ENCODE measurements around a stretch of chr6.

DNA sequence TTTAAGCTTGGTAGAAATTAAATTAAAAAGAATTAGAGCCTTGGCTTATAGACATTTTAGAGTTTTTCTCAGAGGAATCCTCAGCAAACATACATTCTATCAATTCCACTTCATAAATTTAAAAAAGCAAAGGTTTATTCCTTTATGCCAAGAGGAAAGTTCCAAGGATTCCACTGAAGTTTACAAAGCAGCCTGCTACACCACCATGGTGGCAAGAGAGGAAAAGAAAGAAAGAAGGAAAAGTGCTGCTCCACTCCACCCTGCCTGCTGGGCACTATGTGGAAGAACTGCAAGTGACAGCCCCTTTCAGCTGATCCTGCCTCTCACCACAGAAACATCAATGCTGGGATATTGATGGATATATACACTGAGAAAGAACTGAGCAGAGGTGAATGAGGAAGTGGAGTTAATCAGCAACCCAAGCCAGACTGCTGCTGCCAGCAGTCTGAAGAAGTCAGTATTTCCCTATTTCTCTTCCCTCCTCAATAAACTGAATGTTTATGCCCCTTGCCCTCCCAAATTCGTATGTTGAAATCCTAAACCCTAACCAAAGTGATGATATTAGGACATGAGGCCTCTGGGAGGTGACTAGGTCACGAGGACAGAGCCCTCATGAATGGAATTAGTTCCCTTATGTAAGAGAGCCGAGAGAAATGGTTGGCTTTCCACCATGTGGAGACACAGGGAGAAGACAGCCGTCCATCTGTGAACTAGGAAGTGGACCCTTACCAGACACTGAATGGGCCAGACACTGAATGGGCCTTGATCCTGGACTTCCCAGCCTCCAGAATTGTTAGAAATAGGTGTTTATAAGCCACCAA is 76.4 kb downstream of the CDK19 start:
- PRO-cap, result no peak
- RAMPAGE, long total RNA, 4 experiments, result no peak in any of the 4 experiments

DNA sequence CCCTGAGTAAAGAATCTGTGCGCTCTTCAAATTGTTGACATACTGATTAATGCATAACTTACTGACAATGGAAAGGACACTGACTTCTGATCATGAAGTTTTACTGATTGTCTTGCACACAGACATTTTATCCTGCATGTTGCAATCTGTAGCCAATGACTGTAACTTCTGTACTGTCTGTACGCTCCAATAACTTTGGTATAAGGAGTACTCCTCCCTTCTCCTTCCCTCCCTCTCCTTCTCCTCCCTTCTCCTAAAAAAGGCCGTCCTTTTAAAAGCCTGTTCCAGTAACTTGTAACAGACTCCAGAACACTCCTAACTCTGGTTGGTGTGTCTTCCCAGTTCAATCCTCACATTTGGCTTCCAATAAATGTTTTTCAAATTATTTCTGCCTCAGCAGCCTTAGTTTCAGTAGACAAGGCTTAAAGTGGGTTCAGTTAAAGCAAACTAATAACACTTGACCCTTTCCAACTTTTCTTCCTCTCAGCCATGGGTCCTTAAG is 6.0 kb upstream of the GTF3C6 start:
- PRO-cap, result no peak
- RAMPAGE, long total RNA, 4 experiments, result no peak in any of the 4 experiments

DNA sequence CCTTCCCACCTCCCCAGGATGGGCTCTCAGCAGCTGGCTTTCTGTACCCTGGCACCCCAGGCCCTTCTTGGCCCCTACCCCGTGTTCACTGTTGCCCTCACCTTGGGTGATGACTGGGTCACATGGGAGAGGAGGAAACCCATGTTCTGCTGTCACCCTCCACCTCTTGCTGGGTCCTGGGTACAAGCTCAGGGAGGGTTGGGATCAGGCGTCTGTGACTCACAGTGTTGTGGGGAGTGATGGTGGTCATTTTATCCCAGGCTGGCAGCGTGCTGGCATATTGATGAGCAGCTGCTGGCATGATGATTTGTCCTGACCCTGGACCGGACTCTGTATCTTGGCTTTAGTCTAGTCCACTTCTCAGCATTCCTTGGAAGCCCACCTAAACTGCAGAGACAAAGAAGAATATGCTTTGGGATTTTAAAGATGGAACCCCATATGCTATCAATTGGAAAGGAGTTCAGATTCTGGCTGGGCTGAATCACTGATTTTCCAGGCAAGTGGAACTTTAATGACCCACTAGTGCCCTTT is 34.7 kb downstream of the SLC16A10 start:
- PRO-cap, result no peak
- RAMPAGE, long total RNA, 4 experiments, result no peak in any of the 4 experiments

GRCh38 chr6:111276749-111277562 is 17.8 kb downstream of the MFSD4B start:
- PRO-cap, result no peak
- RAMPAGE, long total RNA, 4 experiments, result no peak in any of the 4 experiments

GRCh38 chr6:111372508-111373519 is 110.2 kb downstream of the REV3L start:
- PRO-cap, result no peak
- RAMPAGE, long total RNA, 4 experiments, result start-site peak on the plus strand in 1 of 4 experiments, at chr6:111372394-111372930 at its widest, 5 reads per replicate

- PRO-cap, result no peak
- RAMPAGE, long total RNA, 4 experiments, result no peak in any of the 4 experiments
Observed at GRCh38 chr6:111374938-111375700, 107.9 kb downstream of the REV3L start.

DNA sequence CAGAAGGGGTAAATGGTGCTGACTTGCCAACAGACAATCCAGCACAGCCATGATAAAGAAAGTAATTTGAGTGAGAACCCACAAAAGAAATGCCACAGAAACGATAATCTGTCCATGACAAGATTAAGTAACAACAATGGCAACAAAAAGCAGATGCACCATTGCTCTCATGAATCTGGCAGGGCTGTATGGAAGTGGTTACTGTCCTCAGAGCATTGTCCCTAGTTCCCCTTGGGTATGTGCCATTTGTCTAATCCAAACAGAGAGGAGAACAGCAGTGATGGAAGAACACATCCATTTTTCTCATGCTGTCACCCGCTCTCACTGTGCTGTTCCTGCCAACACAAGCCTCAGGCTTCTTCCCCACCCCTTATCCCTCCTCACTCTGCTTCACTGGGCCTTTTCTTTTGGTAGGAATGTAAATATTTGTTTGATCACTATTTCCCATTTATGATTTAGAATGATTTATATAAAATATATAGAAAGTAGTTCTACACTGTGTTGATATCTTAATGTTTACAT is 65.8 kb downstream of the REV3L start:
- PRO-cap, result no peak
- RAMPAGE, long total RNA, 4 experiments, result no peak in any of the 4 experiments

- PRO-cap, result no peak
- RAMPAGE, long total RNA, 4 experiments, result no peak in any of the 4 experiments
Observed at GRCh38 chr6:111477331-111478009, 5.5 kb downstream of the REV3L start.

GRCh38 chr6:111481940-111482342 is 1.1 kb downstream of the REV3L start:
- PRO-cap, result bidirectional peak, plus-strand start at chr6:111482261, minus-strand start at chr6:111482241
- RAMPAGE, long total RNA, 4 experiments, result start-site peak on the minus strand in 1 of 4 experiments, at chr6:111482114-111482350 at its widest, 39 reads per replicate

- PRO-cap, result no peak
- RAMPAGE, long total RNA, 4 experiments, result no peak in any of the 4 experiments
Observed at GRCh38 chr6:111503536-111504052, 20.6 kb upstream of the REV3L start.

DNA sequence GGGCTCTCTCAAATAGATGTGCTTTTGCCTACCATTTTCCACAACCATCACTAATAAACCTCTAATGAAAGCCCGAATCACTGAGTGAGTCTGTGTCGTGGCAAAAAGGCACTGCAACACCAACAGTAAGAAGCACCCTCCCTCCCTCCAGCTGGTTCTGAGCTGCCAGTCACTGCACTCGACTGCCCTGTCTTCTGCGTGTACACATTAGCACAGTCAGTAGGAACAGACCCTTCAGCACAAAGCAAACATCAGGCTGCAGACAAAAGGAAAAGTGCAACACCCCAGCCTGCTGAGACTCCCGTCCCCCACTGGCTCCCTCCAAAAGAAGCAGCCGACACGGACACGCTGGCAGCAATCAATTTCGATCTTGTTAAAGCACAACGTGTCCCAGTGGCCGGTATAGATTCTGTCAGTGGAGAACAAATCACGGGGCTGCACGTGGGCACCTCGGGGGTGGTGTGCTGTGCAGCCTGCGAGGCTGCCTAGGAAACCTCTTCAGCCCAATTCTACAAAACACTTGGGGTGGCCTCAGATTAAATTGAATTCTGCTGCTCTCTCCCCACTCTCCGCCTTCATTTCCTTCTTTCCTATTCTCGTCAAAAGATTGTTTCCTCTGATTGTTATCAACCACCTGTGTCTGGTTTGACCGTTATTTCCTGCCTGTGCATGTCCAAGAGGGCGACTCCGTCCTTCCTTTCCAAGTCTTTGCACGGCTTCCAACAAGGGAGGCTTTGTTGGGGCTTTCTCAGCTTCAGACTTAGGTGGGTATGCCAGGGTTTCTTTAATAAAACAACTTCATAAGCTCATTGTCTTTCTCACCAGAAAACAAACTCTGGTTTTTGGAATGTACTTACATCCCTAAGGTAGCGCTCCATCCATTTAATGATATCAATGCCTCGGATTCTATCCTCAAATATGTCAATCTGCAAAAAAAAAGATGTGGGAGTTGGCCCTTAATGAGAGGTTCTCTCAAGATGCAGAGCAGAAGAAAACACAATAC is 38.6 kb downstream of the TRAF3IP2 start:
- PRO-cap, result no peak
- RAMPAGE, long total RNA, 4 experiments, result no peak in any of the 4 experiments

DNA sequence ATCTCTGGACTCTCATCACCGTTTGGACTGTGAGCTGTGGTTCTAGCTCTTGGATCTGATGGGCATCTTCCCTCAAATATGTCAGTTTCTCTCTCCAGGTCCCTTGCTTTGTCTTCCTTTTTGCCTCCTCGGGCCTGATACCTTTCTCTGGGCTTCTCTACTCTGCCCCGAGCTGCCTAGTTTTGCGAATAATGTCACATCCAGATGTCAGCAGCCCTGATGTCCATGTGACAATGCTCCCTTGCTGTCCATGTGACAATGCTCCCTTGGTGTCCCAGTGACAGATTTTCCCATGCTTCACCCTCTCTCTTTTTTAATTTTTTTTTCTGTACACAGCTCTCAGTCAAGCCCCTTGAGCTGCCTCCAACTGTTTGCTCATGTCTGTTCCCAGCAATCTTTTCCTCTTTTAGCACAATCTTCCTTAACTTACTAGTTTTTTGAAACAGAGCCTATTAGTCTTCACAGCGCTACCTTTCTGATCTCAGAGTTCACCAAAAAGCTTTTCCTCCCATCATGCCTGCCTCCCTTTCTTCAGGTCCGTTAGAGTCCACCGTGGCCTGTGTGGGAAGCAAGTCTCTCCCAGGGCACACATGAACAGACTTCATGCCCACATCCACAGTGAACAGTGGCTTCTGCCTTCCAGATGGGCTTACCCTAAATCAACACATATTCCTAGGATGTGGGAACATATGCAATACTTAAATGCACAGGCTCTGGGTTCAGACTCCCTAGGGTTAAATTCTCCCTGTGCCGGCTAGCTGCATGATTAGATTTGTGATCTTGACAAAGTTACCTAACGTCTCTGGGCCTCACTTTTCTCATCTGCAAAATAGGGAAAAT is 6.2 kb downstream of the TRAF3IP2 start:
- PRO-cap, result no peak
- RAMPAGE, long total RNA, 4 experiments, result start-site peak on the minus strand in 1 of 4 experiments, centred at positions 108 to 512 of the sequence, 6 reads per replicate

DNA sequence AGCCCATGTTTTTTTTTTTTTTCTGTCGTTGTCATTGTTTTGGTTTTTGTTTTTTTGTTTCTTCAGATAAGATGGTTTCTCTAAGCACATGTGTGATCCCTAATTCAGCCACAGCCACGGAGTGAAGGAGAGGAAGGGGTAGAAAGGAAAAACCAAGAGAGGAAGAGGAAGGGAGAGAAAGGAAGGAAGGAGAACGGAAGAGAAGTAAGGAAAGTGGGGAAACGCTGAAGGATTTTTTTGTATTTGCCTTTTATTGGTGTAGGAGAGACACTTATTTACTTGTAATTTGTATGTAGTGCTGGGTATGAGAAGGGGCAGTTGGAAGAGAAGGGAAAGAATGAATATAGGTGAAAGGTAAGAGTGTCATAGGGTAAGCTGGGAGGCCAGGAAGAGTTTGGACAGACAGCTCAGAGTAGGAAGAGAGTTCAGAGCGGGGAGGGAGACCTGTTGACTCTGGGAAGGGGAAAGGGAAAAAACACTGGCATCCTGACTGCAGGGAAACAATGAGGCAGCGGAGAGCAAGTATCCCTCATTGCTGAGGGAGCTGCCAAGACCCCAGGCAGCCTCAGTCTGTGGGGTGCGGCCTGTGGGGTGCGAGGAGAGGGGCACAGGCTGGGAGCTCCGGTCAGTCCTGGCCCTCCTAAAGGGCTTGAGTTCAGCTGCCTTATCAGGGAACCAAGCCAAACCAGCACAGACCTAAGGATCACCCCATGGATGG is 3.2 kb downstream of the TRAF3IP2 start:
- PRO-cap, result no peak
- RAMPAGE, long total RNA, 4 experiments, result no peak in any of the 4 experiments

GRCh38 chr6:111631865-111632627 is 26.4 kb upstream of the TRAF3IP2 start:
- PRO-cap, result no peak
- RAMPAGE, long total RNA, 4 experiments, result no peak in any of the 4 experiments

DNA sequence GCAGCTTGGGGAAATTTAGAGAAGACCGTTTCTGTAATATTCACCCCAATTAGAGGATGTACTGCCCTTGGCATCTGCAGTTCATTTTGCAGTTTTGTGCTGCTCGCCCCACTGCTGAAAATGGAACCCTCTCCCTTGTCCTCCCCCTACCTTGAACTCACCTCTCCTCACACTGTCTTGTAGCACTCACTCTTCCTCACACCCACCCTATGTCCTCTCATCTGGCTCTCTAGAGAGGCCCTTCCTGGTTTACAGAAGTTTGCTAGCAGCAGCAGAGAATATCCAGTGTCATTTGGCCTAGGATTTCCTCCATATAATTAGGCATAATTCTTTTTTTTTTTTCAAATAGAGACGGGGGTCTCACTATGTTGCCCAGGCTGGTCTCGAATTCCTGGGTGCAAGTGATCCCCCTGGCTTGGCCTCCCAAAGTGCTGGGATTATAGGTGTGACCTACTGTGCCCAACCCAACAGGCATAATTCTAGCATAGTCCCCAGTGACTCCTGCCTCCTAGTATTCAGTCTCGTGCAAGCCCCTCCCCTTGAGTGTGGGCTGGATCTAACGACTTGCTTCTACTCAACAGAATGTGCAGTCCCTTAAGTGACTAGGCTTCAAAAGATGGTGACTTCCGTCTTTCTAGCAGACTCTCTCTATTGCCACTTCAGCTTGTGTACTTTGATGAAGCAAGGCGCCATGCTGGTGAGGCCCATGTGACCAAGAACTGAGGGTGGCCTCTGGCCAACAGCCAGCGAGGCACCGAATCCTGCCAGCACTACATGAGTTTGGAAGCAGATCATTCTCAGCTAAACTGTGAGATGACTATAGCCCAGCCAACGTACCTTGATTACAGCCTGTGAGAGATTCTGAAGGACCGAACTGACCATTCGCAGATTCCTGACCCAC is 109.5 kb upstream of the TRAF3IP2 start:
- PRO-cap, result no peak
- RAMPAGE, long total RNA, 4 experiments, result start-site peak on the minus strand in 1 of 4 experiments, centred at position 497 of the sequence, 41 reads per replicate

- PRO-cap, result no peak
- RAMPAGE, long total RNA, 4 experiments, result start-site peak on the minus strand in 1 of 4 experiments, at chr6:111721101-111721291 at its widest, 14 reads per replicate
Observed at GRCh38 chr6:111720837-111721565, 115.3 kb upstream of the TRAF3IP2 start.

GRCh38 chr6:111758956-111760043 is 114.0 kb downstream of the FYN start:
- PRO-cap, result no peak
- RAMPAGE, long total RNA, 4 experiments, result start-site peak on the minus strand in 2 of 4 experiments, at chr6:111759041-111759824 at its widest, 19 to 38 reads per replicate

GRCh38 chr6:111843654-111844114 is 29.6 kb downstream of the FYN start:
- PRO-cap, result no peak
- RAMPAGE, long total RNA, 4 experiments, result no peak in any of the 4 experiments

DNA sequence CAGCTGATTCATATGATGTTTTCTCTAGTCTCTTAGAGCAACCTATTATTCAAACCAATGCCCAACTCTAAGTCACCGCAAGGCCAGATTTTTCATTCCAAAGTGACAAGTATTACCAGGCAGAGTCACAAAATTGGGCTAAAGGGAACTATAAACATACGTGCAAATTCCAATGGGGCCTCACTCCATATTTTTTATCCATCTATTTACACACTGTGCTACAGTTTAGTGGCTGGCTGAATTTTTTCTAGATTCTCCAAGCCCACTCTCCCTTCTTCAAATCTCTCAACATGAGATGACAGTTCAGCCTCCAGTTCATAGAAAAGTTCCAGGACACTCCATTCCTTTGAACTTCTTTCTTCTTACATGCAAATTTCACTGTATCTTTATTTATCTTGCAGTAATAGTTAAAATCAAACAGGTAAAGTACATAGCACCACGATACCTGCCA is 14.0 kb downstream of the FYN start:
- PRO-cap, result no peak
- RAMPAGE, long total RNA, 4 experiments, result start-site peak on the minus strand in 2 of 4 experiments, centred at positions 118 to 174 of the sequence, 9 to 20 reads per replicate

- PRO-cap, result no peak
- RAMPAGE, long total RNA, 4 experiments, result start-site peak on the minus strand in 2 of 4 experiments, at chr6:111868042-111868317 at its widest, 5 to 18 reads per replicate
Observed at GRCh38 chr6:111867480-111868478, 5.5 kb downstream of the FYN start.

All from suprapubic skin (tissue), 4 donors.